HTERT-HM (cell line): ENCODE results near the genes RGS6 and PNMA1.

DNA sequence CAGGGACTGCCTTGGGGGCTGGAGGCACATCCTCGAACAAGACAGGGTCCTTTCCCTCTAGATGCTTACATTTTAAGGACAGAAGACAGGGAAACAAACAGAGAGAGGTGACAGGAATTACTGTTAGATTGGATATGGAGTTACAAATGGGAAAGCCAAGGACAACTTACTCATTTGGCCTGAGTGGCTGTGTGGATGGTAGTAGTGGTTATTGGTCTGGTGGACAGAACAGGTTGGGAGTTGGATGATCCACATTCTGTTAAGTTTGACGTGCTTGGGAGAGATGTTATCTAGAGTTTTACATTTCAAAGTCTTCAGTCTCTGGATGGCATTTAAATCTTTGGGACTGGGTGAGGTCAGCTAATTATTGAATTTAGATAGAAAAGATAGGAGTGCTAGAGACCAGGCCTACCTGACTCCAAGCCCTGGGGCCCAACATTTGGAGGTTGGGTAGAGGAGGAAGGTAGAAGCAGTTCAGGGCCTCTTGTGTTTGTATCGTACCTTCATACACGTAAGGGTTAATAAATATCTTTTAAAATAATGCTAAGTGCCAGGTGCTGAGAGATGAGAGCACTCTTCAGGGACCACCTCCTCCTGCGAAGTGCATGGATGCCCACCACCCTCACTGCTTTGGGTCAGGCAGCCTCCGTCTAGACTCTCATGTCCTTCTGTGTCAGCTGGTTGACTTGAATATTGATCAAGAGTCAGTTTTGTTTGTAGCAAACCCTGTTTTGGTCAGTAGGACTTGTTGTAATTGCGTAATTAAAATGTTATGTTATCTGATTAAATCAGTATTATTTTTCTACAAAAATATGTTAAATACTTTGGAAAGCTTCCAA lies 151.4 kb downstream of the SIPA1L1 start:
- RRBS: no CpG with 5 or more reads among the region's 7 CpGs

DNA sequence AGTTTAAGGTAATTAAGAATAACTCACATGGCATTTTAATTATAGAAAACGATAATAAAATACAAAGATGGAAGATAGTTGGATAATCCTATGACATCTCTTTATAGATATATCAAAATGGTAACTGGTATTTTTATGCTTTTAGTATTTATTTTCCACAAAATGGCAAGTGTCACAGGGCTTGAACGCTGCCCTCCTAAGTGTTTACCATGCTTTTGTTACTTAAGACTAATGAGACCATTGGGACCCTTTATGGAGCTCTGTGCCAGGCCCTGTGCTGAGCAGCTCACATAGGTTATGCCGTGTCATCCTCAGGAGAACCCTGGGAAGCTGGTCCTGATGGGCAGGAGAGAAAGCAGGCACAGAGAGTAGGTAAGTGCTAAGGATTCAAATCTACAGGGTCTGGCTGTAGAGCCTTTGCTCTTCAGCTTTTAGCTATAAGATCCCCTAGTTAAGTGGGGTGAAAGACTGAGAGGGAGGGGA lies 161.6 kb downstream of the SIPA1L1 start:
- RRBS: no CpG with 5 or more reads among the region's 3 CpGs

GRCh38 chr14:71572075-71572942 lies 252.0 kb downstream of the SIPA1L1 start:
- RRBS: no CpG with 5 or more reads among the region's 6 CpGs

GRCh38 chr14:71624006-71624434 lies 303.7 kb downstream of the SIPA1L1 start:
- RRBS: no CpG with 5 or more reads among the region's 8 CpGs

GRCh38 chr14:71931872-71932864 lies at the start of gene RGS6:
TSS of gene RGS6 (plus strand) at chr14:71932429.
- RRBS: 3% methylated on average over 32 of the region's 120 CpGs

DNA sequence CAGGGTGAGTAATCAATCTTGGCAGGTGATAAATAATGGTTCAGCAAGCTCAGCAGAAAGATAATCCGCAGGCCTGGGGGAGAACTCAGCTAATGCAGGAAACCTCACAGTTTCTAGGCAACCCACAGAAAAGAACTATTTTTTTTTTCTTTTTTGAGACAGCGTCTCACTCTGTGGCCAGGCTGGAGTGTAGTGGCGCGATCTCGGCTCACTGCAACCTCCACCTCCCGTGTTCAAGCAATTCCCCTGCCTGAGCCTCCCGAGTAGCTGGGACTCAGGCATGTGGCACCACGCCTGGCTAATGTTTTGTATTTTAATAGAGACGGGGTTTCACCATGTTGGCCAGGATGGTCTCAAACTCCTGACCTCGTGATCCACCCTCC lies 442.3 kb downstream of the DPF3 start:
- RRBS: no CpG with 5 or more reads among the region's 10 CpGs

DNA sequence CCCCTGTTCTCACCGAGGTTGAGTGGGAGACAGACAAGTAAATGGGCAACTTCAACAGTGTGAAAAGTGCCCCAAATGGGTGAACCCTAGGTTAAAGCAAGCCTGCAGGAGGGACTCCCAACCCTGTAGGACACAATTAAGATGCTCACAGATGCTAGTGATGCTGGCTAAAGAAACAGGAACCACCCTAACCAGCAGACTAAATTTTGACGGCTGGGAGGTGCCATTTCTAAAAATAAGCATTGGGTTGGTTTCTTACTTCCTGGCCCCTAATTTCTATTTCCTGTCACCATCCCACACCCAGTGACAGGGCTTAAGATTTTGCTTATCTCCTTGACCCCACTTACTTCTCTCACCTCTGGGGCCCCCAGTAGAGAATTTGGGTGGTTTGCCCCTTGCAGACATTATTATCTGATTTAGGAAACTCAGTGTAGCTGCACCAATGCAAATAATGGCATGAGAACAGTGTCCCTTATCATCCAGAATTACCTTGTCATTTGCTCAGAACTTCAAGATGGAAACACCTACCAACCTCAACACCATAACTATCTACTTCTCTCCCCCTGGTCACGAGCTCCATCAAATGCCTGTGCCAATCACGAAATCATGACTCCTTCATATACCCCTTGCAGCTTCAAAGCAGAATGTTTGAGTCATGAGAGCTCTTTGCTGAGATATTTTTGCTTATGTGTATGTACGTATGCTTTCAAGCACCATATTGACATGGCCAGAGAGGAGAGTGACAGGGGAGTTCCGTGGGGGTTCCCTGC lies 374.7 kb downstream of the DPF3 start:
- RRBS: no CpG with 5 or more reads among the region's 6 CpGs

DNA sequence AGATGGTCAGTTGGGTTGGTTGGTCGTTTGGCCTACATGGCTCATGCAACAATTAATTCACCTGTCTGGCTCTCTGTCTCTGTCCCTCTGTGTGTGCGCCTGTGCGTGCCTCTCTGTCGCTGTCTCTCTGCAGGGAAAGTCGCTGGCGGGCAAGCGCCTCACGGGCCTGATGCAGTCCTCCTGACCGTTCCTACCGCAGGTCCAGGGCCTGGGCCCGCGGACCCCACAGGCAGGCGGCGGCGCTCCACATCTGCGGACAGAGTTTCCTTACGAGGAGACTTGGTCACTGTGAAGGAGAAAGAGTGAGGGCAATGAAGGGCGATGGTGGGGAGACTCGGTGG lies 331.6 kb downstream of the DPF3 start:
- RRBS: no CpG with 5 or more reads among the region's 19 CpGs

- RRBS: no CpG with 5 or more reads among the region's 6 CpGs
Observed at GRCh38 chr14:72643286-72643933, 250.5 kb downstream of the DPF3 start.

- RRBS: no CpG with 5 or more reads among the region's 10 CpGs
Observed at GRCh38 chr14:72714700-72715141, 179.2 kb downstream of the DPF3 start.

DNA sequence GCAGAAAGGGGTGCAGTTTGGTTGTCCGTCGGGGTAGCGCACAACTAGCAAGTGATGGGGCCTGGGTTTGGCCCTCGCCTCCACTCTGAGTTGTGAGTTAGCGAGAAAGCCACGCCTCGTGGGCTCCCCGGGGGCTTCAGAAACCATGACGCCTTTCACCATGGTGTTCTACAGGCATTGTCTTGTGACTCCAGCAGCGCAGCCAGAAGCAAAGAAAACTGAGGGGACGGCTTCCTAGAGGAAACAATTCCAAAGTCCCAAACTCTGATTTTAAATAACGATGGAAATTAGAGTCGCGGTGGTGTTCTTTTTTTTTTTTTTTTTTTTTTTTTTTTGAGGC lies 743 bp downstream of the DCAF4 start:
- RRBS: no CpG with 5 or more reads among the region's 14 CpGs

DNA sequence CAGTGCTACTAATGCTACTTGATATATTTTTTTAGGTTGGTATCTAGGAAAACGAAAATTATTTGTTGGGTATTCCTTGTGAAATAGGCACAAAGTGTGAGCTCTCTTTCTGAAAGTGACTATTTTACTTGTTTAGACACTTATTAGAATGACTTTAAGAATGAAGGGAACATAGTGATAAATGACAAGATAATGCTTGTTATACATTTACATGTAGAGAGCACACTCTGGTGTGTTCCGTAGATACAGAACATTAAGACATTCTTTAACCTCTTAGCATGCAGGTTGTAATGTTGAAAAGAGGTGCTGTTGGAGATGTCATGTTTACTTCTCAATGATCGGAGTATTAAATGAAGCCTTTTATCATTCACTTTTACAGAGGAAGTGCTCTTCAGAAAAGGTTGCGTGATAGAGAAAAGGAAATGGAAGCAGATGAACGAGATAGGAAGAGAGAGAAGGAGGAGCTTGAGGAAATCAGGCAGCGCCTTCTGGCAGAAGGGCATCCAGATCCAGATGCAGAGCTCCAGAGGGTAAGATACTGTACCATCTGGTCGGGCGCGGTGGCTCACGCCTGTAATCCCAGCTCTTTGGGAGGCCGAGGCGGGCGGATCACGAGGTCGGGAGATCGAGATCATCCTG lies 27.2 kb upstream of the PSEN1 start:
- RRBS: no CpG with 5 or more reads among the region's 16 CpGs

DNA sequence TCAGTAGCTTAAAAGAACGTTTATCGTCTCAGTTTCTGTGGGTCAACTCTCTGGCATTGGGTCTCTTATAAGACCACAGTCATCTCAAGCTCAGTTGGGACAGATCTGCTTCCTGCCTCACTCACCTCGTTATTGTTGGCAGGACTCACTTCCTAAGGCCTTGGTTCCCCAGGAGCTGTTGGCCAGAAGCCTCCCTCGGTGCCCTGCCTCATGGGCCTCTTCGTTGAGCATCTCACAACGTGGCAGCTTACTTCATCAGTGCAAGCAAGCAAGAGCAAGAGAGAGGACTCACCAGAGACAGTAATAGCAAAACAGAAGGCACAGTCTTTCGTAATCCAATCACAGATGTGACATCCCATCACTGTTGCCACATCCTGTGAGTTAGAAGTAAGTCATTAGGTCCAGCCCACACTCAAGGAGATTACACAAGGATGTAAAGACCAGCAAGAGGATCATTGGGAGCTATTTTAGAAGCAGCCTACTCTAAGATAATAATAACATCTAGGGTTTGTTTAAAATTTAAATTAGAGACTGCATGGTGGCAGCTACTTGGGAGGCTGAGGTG lies 5.1 kb upstream of the NUMB start:
- RRBS: no CpG with 5 or more reads among the region's 7 CpGs

DNA sequence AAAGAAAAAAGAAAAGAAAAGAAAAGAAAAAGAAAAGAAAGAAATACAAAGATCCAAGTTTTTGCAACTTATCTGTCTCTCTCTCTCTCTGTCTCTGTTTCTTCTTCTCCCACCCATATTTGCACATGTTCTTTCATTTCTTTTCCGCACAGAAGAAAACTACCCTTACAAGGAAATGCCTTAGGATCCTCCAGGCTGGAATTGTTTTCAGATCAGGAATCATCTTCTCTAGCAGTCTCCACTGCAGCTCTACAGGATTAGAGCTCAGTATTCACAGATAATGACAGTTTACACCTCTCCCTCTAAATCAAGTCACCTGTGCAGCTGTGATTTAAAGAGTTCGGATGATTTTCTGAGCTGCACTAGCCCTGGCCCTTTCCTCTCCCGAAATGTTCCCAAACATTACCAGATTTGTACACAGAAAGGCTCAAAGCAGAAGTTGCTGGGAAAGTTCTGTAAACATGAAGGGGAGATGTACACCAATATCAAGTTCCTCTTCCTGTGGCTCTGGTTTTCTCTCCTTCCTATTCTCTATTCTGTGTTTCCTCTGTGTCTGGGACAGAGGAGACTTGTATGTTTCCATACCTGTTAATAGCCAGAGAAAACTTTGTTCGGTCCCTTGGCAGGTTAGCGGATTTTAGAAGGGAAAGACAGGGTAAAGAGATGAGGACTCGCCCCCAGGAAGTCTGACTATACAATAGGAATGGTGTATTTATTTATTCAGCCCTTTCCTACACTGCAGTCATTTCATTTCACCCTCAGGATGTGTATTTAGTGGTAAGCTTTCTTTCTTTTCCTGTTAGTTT lies 7.4 kb upstream of the NUMB start:
- RRBS: no CpG with 5 or more reads among the region's 6 CpGs

DNA sequence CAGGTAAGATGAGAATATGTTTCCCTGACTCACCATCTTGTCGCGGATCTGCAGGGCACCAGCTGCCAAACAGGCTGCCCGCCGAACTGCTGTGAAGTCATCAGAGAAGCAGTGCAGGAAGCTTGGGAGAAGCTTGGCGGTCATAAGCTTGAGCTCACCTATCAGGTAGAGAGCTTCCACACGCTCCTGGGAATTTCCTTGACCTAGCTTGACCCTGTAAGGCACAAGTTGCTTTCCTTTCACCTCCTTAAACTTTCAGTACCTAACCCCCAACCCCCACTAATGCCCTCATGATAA lies 9.7 kb downstream of the RIOX1 start:
- RRBS: no CpG with 5 or more reads among the region's 6 CpGs

- RRBS: under 1% methylated on average over 27 of the region's 122 CpGs
Observed at GRCh38 chr14:73713734-73715004, at the start of gene PNMA1. TSS of gene PNMA1 (minus strand) at chr14:73714384.

DNA sequence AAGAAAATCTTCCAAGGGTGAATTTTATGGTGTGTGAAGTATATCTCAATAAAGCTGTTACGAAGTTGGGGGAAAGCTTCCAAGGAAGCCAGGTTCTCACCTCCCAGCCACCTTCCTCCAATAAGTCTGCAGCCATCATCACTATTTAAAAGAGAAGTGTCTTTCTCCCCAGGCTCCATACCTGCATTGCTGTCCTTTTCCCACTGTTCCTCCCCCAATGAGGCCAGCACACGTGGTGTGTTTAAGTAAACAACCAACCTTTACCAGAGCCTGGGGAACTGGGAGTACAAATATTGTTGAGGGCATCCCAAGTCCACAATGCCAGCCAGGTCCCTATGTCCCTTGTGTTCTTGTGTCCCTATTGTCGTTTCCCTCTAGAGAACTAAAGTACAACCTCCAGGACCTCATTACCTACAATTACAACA lies 3.3 kb upstream of the MIDEAS start:
- RRBS: no CpG with 5 or more reads among the region's 3 CpGs

DNA sequence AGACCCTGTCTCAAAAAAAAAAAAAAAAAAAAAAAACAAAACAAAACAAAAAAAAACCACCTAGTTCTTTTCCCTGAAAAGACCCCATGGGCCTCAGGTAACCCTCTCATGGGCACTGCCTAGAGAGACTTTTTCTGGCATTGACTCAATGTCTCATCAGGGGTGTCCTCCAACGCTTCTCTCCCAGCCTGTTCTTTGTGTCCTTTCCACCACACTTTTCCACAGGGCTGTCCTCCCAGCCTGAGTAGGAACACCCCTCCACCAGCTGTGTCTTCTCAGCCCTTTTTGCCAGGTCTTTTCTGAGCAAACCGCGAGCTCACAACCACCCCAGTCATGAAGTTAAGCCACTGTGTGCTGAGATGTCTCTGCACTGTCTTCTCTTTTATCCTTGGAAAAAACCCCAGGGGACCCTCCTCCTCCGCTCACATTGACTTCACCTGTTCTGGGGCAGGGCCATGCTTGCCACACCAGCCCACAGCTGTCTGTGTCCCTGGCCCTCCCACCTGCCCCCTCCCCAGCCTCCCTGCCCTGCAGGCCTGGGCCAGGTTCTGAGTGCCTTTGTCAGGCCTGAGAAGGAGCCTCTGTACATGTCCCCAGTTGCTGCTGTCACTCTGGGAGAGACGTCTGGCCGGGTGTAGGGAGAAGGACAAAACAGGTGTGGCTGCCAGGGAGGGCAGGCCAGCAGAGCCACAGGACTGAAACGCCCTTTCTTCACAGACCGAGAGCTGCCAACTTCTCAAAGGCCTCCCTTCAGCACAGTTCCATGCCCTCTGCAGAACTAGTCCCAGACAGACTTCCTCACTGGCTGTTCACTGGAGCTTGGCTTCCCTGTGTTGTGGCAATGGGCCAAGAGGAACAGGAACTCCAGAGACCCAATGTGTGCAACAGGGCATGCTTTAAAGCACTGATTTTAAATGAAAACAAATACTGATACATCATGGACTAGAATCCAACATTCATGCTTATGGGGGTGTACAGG lies 4.5 kb upstream of the MIDEAS start:
- RRBS: no CpG with 5 or more reads among the region's 8 CpGs

GRCh38 chr14:73770604-73771149 lies 10.6 kb upstream of the MIDEAS start:
- RRBS: no CpG with 5 or more reads among the region's 7 CpGs

DNA sequence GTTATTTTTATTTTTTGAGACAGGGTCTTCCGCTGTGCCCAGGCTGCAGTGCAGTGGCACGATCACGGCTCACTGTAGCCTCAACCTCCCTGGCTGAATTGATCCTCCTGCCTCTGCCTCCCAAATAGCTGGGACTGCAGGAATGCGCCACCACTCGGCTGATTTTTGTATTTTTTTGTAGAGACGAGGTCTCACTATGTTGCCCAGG lies 802 bp downstream of the COQ6 start:
- RRBS: no CpG with 5 or more reads among the region's 6 CpGs